ENCODE measurements around the genes SELENOW and KDELR1.

DNA sequence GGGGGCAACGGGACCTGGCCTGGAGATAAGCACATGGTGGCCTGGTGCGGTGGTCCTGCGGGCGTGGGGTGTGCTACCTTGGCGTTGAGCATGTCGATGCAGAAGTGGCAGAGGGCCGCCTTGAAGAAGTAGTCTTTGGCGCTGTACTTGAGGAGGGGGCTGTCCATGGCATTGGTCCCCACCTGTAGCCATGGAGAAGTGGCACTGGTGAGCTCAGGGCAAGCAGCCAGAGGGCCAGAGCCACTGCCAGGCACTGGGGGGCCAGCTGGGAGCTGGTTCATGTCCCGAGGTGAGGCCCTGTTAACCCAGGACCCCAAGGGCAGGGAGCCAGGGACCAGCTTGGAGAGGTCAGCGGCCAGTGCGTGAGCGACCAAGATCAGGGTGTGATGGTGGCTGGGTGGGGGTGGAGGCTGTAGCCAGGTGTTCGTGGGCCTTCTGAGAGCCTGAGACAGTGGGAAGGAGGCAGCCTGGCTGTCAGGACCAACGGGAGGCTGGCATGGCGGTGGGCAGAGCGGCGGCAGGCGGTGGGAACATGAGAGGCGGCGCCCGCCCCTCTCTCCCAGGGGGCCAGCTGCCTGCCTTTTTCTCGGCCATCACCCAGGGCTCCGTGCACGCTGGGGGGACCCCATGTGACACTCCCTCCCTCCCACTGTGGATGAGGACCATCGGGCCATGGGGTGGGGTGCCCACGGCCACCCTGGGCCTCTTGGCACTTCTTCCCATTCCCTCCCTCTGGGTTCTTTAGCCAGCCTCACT is 8.1 kb upstream of the KPTN start:
- PRO-cap = no peak

- PRO-cap = no peak
Measured at GRCh38 chr19:47509956-47511058, 4.6 kb downstream of the NAPA start.

- PRO-cap = no peak
Measured at GRCh38 chr19:47572593-47573049, 327 bp downstream of the ZNF541 start.

- PRO-cap = bidirectional peak, plus-strand start at chr19:47600648, minus-strand start at chr19:47600326
Measured at GRCh38 chr19:47600043-47600509, 8.9 kb upstream of the BICRA start.

DNA sequence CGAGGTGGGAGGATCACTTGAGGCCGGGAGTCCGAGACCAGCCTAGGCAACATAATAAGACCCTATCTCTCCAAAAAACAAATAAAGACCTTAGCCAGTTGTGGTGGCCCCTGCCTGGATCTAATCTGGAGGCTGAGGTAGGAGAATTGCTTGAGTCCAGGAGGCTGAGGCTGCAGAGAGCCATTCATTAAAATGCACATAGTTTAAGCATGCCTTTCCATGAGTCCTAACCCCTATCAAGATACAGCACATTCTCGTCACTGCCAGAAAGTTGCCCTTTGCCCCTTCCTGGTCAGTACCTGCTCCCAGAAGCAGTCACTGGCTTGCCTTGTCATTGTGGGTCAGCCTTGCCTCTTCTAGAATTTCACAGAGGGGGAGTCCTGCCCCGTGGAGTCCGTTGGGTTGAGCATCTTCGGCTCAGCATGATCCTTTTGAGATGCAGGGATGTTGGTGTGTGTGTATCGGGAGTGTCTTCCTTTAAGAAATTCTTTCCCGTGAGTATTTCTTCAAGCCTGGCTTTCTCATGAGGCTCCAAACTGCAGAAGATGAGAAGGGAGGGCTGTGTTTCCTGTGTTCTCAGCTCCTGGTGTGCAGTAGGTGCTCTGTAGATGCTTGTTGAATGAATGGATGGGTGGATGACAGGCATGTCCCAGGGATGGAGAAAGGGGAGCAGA is 10.9 kb downstream of the BICRA start:
- PRO-cap = no peak

DNA sequence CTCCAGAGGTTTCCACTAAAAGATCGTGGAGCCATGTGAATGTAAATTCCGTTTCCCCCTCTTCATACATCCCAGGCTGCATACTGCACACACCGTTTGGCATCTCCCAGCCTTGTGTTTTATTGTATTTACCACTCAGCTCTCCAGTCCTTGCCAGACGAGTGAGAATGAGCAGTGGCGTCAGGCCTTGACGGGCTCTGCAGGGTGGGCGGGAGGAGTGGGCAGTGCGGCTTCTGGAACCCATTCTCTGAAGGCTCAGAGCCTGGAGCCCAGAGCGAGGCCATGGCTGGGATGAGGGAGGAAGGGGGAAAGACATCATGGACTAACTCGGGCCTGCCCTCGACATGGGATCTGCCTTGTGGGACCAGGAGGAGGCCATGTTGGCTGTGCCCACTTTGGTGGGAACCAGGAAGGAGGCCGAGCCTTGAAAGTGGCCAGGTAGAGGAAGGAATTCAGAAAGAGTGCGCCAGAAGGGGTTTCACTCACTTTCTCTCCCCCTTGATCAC is 25.1 kb downstream of the BICRA start:
- PRO-cap = no peak

DNA sequence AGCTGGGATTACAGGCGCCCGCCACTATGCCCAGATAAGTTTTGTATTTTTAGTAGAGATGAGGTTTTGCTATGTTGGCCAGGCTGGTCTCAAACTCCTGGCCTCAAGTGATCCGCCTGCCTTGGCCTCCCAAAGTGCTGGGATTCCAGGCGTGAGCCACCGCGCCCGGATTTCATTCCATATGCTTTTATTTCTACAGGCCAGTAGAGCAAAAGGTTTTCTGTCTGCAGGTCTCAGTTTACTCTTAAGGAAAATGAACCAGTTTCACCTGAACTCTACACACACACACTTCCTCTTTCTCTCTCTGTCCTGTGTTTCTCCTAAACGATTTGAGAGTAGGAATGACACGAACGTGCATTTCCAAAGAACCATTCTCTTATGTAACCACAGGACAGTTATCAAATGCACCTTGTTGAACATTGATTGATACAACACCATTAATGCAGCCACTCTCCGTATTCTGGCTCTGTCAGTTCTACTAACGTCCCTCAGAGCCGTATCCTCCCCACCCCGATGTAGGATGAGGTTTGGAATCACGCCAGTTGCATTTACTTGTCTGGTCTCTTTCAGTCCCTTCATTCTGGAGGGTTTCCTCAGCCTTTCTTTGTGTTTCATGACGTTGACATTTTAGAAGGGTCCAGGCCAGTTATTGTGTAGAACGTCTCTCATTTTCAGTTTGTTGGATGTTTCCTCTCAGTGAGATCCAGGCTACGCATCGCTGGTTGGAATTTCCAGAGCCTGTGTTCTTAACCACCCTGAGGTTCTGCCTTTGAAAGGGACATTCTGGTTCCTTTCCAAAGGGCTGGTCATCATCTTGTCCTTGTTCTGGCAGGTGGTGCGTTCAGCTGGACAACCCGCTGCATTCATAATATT is 35.9 kb downstream of the BICRA start:
- PRO-cap = no peak

DNA sequence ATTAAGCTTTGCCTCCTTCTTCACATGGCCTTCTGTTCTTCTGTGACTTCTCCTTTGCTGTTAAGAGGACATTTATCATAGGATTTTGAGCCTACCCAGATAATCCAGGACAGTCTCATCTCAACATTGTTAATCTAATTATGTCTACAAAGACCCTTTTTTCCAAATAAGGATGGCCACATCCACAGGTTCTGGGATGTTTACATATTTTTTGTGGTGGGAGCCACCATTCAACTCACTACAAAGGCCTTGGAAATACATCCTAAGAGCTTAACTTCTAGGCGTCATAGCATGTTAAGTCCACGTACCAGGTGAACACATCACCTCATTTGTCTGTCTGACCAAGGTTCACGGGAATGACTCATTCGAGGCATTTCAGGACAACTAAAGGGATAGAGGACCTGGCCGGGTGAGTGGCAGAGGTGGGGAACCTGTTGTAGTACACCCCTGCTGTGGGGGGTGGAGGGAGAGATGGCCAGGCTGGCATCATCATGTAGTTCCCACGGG is 51.4 kb downstream of the BICRA start:
- PRO-cap = no peak

GRCh38 chr19:47728878-47729855 is 15.9 kb downstream of the EHD2 start:
- PRO-cap = unidirectional peak, plus-strand start at chr19:47729020; bidirectional peak, plus-strand start at chr19:47729414, minus-strand start at chr19:47729259; bidirectional peak, plus-strand start at chr19:47729777, minus-strand start at chr19:47729545

DNA sequence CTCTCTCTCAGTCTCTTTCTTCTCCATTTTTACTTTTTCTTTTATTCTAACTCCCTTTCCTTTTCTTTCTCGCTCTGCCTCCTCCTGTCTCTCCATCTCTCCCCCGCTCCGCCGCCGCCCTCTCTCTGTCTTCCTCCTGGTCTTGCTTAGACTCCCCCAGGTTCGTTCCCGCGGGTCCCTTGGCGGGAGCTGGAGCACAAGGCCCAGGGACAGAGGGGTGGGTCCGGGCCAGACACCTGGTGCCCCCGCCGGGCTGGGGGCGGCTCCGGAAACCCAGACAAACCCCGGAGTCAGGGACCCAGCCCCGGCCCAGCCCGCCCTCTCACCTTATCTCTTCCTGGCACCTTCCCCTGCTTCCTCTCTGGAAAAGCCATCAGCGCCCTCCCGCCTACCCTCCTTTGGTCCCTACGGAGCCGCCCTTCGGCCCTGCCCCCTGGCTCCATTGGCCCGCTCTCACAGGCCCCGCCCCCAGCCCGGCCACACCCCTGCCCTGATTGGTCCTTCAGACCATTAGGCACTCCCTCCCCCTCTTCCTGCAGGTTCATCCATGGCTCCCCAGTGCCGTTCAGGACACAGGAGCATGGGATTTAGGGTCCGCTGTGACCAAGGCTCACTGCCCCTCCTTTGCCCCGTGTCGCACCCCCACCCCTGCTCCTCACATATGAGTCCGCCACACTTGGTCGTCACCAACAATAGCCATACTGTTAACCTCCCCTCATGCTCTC is 15.3 kb upstream of the NOP53 start:
- PRO-cap = bidirectional peak, plus-strand start at position 351 of the sequence, minus-strand start at position 363 of the sequence

- PRO-cap = no peak
Measured at GRCh38 chr19:47742579-47742864, 2.8 kb upstream of the NOP53 start.

DNA sequence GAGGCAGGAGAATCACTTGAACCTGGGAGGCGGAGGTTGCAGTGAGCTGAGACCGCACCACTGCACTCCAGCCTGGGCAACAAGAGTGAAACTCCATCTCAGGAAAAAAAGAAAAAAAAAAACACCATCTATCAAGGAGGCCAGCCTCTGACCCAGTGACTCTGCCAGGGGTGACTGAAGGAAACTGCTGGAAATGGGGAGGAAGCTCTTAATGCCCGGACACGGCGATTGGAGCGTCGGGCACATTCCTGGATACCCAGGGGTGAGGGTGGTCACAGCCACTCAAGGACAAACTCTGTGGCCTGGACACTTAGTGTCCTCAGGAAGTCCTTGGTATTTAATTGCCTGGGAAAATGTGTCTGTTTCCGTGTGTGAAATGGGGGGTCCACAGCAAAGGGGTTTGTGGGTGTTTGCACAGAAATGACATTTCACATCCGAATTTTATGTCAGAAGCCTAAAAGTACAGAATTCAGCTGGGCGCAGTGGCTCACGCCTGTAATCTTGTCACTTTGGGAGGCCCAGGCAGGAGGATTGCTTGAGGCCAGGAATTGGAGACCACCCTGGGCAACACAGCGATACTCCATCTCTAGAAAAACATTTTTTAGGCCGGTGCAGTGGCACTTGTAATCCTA is 15.0 kb downstream of the NOP53 start:
- PRO-cap = no peak

DNA sequence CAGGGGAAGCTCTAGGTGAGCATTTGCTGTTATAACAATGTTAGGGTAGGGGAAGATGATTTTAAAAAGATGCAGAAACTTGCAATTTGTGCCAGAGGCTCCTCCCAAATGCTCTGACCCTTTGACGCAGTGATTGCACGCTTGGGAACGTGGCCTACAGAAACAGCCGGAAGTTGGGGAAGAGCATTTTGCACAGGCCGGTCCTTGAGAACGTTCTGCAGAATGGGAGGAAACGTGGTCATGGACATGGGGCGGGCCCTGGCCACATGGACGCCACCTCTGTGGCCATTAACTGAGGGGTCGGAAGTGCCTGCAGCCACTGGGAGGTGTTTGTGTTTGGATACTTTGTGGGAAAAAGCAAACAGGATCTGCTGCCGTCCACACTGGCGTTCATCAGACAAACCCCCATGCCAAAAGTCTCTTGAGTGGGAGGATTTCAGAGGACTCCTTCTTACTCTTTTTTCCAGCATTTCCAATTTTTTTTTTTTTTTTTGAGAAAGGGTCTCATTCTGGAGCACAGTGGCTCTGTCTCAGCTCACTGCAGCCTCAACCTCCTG is 15.5 kb upstream of the SELENOW start:
- PRO-cap = no peak

GRCh38 chr19:47773966-47774412 is 4.5 kb upstream of the SELENOW start:
- PRO-cap = no peak

- PRO-cap = bidirectional peak, plus-strand start at chr19:47778720, minus-strand start at chr19:47778370
Measured at GRCh38 chr19:47778109-47778952, at the start of gene SELENOW. TSS of gene SELENOW (plus strand) at chr19:47778703.

DNA sequence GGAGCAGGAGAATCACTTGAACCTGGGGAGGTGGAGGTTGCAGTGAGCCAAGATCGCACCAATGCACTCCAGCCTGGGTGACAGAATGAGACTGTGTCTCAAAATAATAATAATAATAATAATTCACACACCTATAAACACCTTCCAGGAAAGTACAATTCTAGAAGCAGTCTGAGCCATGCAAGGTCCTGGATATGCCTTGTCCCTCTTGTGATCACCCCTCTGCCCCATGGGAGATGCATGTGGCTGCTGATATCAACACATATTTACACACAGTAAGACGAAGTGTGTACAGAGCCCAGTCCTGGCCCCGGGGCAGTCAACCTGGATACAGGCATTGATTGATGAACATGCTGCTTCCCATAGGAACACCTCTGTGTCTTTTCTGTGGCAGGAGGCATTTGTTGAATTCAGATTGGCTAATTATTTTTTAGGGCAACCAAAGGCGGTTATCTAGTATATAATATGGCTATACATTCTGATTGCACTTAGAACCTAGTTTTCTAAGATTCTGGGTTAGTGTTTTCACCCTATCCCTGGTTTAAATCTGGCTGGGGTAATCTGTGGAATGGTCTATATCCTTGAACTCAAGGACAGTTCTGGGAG is 3.2 kb downstream of the SULT2A1 start:
- PRO-cap = no peak

DNA sequence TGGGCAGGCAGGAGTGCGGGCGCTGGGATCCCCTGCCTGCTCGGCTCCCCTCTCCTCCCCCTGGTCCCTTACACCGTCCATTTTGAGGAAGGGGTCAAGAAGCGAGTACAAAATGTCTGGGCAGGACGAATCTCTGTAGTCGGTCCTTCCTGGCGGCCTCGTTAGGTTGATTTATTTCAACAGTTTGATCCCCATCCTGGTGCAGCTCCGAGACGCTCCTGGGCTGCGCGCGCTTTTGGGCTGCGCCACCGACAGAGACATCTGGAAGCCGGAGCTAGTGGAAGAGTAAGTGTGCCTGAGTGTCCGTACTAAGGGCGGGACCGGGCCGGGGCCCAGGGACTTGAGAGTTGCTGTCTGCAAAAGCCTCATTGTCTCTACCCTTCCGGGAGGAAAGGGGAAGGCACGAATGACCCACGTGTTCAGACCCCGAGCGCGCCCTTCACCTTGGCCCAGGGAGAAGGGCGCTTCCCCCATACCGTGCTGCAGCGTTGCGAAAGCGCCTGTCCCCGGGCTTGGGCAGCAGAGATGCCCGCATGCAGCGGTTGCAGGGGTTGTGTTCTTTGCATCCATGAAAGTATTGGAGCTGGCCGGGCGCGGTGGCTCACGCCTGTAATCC is 1.8 kb downstream of the ZNF114 start:
- PRO-cap = unidirectional peak, minus-strand start at position 259 of the sequence

GRCh38 chr19:48391086-48391808 is at the start of gene KDELR1:
TSS of gene KDELR1 (minus strand) at chr19:48391551.
- PRO-cap = unidirectional peak, minus-strand start at chr19:48391502

DNA sequence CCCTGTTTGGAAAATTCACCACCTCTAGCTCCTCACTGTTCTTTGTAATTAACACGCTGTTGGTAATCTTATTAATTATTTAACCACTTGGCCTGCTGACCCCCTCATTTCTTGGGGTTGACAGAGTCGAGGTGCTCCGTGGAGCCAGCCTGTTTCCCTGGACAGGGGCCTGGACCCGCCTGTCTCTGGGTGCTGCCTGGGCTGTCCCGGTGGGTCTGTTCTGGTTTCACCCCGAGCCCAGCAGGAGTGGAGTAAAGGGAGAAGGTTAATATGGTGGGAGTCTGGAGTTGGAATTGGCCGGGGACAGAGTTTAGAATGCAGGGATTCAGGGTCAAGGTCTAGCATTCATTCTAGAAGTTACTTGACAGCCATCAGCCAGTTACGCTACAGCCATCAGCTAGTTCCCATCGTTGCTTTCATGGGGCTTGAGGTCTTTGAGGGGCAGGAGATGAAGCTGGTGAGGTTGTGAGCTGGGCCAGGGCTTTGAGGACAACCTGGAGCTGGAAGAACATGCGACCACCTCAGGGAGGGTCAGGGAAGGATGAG is 10.2 kb downstream of the CYTH2 start:
- PRO-cap = unidirectional peak, plus-strand start at position 449 of the sequence

DNA sequence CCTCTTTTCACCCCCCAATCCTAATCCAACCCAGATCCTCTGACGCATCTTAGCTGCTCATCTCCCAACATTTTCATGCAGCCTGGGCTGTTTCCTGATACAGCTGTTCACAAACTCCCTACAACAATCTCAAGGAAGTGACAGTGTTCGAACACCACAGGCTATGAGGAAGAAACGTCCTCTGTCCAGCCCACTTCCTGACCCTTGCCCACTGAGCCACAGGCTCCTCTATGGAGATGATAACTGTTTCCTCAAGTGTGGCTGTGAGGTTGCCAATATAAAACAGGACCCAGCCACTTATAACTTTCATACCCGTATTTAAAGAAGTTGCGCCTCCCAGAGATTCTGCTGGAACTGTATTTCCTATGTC is 16.2 kb downstream of the LMTK3 start:
- PRO-cap = no peak